Measurements from ENCODE around the gene RAP1GAP2.

- PRO-cap, result no peak
- RRBS, result 90% methylated on average over 4 of the region's 32 CpGs
These were observed 77.6 kb downstream of the RTN4RL1 start for GRCh38 chr17:1947353-1948166.

GRCh38 chr17:2011133-2011664, 13.9 kb downstream of the RTN4RL1 start:
- PRO-cap, result no peak
- RRBS, result no CpG with 5 or more reads among the region's 13 CpGs

GRCh38 chr17:2178717-2179410, 124.0 kb downstream of the HIC1 start:
- PRO-cap, result no peak
- RRBS, result no CpG with 5 or more reads among the region's 13 CpGs

DNA sequence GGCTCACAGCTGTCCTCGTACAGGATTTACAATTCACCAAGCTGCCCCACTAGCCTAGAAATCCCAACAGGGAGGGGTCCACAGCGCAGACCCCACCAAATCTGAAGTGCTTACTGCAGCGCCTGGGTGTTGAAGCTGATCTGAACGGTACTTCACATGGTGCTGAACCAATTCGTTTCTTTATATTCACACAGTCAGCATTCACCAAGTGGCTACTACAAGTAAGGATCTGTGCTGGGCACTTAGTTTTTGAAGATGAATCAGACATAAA, 95.3 kb downstream of the SMG6 start:
- PRO-cap, result no peak
- RRBS, result no CpG with 5 or more reads among the region's 5 CpGs

GRCh38 chr17:2299392-2299607, 4.3 kb downstream of the SMG6 start:
- PRO-cap, result no peak
- RRBS, result no CpG with 5 or more reads among the region's 11 CpGs

GRCh38 chr17:2347459-2348709, 10.6 kb downstream of the SGSM2 start:
- PRO-cap, result bidirectional peak, plus-strand start at chr17:2347858, minus-strand start at chr17:2347742; bidirectional peak, plus-strand start at chr17:2348114, minus-strand start at chr17:2347994
- RRBS, result 10% methylated on average over 2 of the region's 16 CpGs

GRCh38 chr17:2376327-2376833, 24.5 kb downstream of the MNT start:
- PRO-cap, result no peak
- RRBS, result no CpG with 5 or more reads among the region's 21 CpGs

- PRO-cap, result no peak
- RRBS, result 90% methylated on average over 5 of the region's 18 CpGs
These were observed 30.3 kb upstream of the PAFAH1B1 start for GRCh38 chr17:2562976-2563642.

GRCh38 chr17:2571953-2572595, 21.4 kb upstream of the PAFAH1B1 start:
- PRO-cap, result no peak
- RRBS, result no CpG with 5 or more reads among the region's 8 CpGs

GRCh38 chr17:2701179-2702168, 10.1 kb downstream of the CLUH start:
- PRO-cap, result no peak
- RRBS, result 94% methylated on average over 7 of the region's 48 CpGs

- PRO-cap, result no peak
- RRBS, result 93% methylated on average over 5 of the region's 20 CpGs
These were observed 8.4 kb downstream of the CLUH start for GRCh38 chr17:2703166-2703629.

DNA sequence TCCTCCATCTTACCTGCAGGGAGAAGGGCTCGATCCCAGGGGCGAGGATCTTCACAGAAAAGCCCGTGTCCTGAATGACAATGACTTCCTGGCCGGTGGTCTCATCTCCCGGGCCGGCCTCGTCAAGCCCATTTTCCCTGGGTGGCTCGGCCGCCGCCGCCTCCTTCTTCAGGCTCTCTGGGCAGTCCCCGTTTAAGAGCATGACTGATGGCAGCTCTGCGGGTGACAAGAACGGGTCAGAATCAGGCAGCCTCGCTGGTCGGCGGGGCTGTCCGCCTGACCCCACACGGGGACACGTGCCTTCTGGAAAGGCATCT, 7.3 kb downstream of the CLUH start:
- PRO-cap, result no peak
- RRBS, result no CpG with 5 or more reads among the region's 20 CpGs

DNA sequence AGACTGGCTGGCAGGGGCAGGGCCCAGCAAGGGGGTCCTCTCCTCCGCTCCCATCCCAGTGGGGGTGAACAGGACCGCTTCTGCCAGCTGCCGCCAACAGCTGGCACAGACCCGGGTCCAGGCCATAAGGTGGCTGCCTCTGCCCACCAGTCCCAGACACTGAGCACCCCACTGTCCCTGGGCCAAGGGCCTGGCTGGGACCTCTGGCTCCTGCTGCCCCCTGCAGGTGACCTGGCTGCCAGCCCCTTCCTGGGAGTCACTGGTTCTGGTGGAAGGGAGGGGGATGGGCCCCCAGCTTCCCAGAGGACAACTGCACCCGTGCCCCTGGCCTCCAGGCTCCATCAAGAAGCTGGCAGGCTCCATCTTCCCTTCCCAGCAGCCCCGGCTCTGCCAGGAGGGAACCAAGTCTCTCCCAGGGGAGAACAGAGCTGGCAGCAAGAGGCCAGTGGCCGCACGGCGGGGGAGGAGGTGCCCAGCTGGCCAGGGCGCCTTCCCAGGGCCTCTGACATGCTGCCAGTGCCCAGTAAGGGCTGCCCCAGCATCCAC, 3.9 kb downstream of the CLUH start:
- PRO-cap, result no peak
- RRBS, result no CpG with 5 or more reads among the region's 10 CpGs

DNA sequence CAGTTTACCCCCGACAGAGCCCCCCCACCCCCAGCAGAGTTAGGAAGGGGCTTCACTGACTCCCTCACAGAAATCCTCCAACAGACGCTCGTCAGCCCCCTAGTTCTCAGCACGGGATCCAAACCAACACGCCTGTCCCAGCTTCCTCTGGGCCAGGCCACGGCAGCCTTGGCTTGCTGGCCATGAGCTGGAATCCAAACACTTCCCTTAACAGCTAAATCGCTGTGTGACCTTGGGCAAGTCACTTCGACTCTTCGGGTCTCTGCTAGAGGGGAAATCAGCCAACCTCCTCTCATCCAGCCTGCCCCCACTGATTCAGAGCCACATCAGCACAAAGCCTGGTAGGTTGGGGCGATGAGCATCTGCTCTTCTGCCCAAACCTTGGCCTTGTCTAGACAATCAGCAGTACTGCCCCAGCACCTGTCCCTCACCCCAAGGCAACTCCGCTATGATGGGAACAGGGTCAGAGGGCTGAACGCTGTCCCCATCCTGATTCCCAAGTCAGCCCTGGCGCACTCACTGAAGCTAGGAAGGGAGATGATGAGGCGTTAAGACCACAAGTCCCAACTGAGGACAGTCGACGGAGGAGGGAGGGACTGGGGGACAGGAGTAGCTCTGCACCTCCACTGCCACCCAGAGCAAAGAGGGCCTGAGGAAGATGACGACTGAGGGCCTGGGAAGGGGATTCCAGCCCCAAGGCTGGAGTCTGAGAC, 1.5 kb downstream of the CLUH start:
- PRO-cap, result no peak
- RRBS, result no CpG with 5 or more reads among the region's 17 CpGs

- PRO-cap, result no peak
- RRBS, result no CpG with 5 or more reads among the region's 38 CpGs
These were observed 649 bp upstream of the CLUH start for GRCh38 chr17:2712090-2712736.

DNA sequence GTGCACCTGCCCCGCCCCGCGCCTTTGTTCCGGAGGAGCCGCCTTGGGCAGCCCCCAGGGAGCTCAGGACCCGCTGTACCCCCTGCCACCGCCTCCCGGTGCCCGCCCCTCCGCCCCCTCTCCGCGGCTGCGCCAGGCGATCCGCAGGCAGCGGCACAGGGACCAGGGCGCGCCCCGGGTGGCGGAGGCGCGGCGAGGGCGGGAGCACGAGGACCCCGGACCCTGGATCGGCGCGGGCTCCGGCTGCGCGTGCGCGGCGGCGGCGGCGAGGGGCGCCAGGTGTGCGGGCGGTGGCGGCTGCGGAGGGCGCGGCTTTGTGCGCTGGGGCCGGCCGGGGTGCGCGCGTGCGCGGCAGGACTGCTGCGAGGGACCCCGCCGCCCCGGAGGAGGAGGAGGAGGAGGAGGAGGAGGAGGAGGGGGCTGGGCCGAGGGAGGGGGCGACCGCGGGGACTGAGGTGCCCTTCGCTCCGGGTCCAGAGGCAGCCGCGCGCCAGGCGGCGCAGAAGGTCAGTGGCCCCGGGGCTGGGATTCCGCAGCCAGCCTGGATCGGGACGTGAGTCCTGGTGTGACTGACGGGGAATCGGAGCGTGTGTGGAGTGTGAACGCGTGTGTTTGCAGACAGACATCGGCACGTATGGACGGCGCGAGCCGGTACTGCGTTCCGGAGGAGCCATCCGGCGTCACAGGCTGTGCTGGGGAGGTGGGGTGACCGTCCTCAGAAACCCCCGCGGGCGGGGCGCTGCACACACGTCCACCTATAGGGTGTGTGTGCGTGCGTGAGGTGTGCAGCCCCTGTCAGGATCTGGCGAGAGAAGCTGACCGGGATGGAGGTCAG, 19.6 kb upstream of the RAP1GAP2 start:
- PRO-cap, result bidirectional peak, plus-strand start at position 278 of the sequence, minus-strand start at position 251 of the sequence; bidirectional peak, plus-strand start at position 510 of the sequence, minus-strand start at position 512 of the sequence
- RRBS, result 2% methylated on average over 58 of the region's 97 CpGs

GRCh38 chr17:2796106-2796535, at the start of gene RAP1GAP2:
RAP1GAP2 (plus strand) TSS chr17:2796438.
- PRO-cap, result no peak
- RRBS, result 81% methylated on average over 8 of the region's 20 CpGs

DNA sequence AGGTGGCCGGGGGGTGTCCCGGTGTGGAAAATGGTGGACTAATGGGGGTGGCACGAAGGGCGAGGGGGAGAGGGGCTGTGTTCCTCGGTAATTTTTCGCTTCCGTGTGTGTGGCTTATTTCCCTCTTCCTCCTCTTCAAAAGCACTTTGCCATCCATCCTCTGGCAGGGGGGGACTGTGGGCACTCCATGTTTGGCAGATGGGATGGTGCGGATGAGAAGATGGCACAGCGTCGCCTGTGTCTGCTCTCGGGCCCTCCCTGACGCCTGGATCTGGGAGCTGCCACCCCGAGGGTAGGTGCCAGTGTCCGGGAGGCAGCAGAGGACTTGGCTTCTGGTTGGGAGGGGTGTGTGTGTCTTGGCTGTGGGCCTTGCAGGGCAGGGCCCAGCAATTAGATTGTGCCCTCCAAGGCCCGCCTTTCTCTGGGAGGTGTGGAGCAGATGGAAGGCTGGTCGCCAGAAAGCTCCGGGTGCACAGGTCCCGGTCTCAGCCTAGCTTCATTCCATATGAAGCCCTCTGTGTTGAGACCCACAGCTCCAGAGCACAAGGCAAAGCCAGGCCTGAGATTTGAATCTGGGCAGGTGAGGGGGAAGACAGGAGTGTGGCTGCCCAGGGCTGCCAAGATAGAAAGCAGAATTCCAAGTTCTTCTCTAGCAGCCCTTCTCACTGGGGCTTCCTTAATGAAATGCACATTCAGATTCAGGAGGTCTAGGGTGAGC, 1.4 kb downstream of the RAP1GAP2 start:
- PRO-cap, result no peak
- RRBS, result no CpG with 5 or more reads among the region's 18 CpGs

GRCh38 chr17:2854327-2854743, 58.1 kb downstream of the RAP1GAP2 start:
- PRO-cap, result bidirectional peak, plus-strand start at chr17:2854494, minus-strand start at chr17:2854267; bidirectional peak, plus-strand start at chr17:2854522, minus-strand start at chr17:2854528
- RRBS, result 6% methylated on average over 6 of the region's 26 CpGs

DNA sequence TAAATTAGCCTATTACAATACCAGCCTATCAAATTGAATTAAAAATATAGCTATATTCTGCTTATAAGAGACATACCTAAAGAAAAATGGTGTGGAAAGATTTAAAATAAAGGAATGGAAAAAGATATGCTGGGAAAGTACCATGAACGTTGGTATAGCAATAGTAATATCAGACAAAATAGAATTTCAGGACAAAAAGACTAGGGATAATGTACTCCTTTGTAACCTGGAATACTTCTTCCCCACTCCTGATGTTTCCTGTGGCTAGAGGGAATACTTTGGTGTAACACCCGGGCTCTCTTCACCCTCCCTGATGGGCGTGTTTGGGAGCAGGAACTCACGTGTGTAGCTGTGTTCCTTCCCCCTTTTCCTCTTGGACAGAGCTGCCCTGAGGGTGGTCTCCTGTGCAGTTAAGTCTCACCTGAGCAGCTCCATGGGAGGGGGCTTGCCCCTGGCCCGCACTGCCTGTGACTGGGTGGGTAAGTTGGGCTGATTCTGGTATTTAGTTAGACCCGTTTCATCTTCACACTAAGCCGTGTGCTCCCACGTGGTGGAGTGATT, 88.0 kb downstream of the OR1D5 start:
- PRO-cap, result unidirectional peak, plus-strand start at position 352 of the sequence
- RRBS, result no CpG with 5 or more reads among the region's 8 CpGs